ENCODE data around the genes ZDBF2, KLF7, PLEKHM3 and CRYGD.

DNA sequence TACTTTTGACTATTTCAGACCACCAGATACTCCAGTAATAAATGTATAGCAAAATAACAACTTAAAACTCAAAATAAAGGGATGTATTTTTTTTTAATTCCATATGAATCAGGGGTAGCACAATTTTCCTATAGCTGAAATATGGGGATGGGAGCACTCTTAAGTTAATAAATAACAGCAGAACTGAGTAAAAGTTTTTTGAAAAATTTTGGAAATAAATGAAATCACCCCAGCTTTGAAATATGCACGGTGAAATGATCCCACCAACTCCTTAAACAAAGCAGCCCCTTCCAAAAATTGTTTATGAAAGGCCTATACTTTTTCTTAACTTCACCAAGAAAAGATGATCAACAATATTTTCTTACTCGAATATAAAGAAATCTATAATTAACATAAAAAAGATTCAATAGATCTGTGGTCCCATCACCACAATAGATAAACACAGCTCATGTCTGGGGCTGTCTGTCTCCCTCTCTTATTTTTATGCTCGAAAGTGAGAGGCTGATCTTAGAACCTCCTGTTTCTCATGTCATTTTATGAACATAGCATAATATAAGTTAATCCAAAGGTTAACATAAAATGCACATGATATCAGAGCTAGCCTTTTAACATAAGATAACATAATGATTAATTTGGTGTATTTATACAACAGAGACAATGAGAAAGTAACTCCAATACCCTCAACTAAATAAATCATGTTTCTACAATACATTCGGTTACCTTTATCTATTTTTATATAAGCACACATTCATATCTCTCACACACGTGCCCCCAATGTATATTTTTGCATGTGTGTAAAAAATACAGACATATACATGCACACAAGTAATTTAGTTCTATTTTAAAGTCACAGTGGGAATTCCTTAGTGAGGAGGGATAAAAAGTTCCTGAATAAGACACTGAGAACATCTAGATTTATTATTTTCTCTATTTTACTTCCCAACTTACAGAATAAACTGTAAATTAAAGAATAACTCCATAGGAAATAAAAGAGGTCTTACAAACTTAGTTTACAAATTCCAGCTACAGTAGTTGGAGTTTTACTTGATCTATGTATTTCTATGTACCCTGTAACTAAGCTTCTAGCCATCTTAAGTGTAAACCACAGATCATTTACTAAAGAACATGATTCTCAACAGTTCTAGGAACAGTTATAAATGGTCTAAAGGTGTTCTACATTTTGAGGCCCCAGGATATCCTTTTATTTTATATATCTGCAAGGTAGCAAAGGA, 88.4 kb downstream of the INO80D start:
- PRO-cap = no peak
- RAMPAGE, long total RNA = no peak

DNA sequence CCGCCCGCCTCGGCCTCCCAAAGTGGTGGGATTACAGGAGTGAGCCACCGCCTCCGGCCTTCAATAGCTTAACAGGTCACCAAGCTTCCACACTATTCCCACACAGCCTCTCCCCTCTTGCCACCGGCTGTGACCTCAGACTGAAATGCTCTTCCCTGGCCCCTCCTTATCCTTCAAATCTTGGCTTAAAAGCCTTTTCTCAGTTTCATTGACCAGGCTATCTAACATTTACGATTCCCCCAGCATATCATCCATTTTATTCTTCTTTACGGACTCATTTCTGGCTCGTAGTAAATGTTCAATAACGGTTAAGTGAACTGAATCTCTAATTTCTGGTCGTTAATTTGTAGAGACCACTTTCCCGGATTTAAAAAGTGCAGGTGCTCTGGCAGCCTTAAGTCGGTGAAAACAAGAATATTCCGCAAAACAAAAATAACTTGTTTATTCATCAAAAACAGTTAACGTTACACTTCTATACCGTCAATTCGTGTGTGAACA, 992 bp downstream of the NDUFS1 start:
- PRO-cap = no peak
- RAMPAGE, long total RNA = no peak

DNA sequence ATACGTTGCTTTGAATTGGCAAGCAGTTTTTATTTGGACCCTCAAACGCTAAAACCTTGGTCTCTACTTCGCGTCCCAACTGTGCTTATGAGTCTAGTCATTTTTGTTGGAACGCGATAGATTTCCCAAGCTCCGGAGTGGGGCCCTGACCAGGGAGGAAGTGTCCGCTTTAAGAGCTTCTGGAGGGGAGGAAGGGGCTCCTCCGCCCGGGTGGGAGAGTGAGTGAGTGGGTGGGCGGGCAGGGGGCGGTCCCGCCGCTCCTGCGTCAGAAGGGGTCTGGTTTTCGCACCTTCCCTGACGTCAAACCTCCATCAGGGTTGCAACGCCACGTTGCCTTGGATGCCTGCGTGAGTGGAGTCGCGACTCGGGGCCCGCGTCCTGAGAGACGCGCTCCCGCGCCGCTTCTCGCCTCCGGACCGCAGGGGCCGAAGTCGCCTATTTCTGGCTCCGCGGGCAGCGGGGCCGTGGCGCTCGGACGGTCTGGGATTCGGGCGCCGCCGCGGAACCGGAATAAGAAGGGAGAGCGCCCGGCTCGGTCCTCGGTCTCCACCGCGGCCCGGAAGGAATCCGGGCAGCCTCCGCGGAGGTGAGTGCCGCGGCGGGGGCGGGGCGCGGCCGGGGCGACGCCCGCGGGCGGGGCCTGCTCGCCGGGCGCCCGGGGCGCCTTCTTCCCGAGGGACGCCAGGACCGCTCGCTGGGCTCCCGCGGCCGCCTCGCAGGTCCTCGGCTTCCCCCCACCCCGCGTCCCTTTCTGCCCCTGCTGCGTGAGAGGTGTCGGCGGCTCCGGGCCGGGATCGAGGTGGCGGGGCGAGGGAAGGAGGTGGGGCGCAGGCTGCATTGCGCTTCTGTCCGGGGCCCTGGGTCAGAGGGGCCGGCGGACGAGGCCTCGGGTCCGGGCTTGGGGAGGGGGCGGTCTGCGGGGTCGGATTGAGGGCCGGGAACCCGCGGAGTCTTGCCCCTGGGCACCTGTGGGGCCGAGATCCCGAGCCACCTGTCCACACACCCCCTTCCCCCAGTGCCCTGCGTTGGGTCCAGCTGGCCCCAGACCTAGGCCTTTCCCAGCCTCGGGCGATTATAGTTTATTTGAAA, at the start of gene ZDBF2:
Gene ZDBF2, plus strand, starts transcription at position 303 of the 1,089 bp plus-strand sequence.
- PRO-cap = bidirectional peak, plus-strand start at position 328 of the sequence, minus-strand start at position 358 of the sequence; bidirectional peak, plus-strand start at position 650 of the sequence, minus-strand start at position 563 of the sequence
- RAMPAGE, long total RNA = no peak

- PRO-cap = no peak
- RAMPAGE, long total RNA = no peak
Observed at GRCh38 chr2:206526185-206526553, 82.8 kb downstream of the ADAM23 start.

- PRO-cap = no peak
- RAMPAGE, long total RNA = no peak
Observed at GRCh38 chr2:206707243-206707618, 11.0 kb downstream of the DYTN start.

DNA sequence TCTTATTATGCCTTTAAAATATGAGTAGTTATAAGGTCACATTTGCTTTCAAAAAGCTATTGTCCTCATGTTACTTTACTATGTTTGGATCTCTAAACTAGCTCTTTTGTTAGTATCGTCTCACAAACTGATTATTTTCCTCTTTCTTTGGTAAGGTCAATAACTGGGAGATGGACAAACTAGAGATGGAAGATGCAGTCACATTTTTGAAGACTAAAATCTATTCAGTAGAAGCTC, 26.0 kb downstream of the FASTKD2 start:
- PRO-cap = no peak
- RAMPAGE, long total RNA = no peak

- PRO-cap = no peak
- RAMPAGE, long total RNA = no peak
Observed at GRCh38 chr2:207074149-207075155, 91.3 kb downstream of the KLF7 start.

DNA sequence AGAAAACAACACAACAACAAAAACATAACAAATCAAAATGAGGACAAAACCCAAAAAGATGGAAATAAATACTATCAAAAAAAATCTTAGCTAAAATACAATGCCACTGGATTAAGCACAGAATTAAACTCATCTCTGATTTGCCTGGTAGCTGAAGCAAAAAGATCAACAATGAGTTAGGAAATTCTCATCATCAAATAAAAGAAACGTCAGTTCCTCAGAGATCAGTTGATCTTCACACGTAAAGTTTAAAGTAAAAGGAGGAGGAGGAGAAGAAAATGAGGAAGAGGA, 22.7 kb downstream of the KLF7 start:
- PRO-cap = no peak
- RAMPAGE, long total RNA = no peak

DNA sequence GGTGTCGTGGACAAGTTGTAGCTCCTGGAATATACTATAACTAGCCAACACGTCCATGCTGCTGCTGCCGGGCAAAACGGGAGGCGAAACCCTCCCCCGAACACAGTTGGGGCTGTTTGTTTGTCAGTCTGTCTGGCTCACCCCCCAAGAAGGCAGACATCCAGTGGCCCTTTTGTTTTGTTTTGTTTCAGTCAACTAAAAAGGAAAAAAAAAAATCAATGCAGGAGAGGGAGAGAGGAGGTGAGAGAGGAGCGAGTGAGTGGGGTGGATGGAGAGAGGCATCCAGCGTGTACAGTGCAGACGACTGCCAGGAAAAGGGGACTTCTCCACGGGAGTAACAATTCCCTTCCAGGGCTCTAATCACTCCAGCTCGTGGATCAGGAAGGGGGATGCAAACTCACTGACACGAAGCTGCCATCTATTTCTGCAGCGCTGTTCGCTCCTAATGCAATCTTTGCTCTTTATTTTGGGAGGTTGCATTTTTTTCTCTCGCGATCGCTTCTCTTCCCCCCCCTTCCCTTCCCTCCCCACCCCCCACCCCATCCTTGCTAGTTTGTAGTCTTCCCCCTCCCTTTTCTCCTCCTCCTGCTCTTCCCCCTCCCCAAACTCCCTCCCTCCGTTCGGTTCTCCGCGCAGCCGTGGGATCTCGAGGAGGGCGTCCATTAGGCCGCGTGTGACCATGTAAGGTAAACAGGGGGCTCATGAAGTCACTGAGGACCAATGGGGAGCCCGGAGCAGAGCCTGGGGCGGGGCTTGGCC, at the start of gene KLF7:
Gene KLF7, minus strand, starts transcription at position 437 of the 759 bp plus-strand sequence.
- PRO-cap = no peak
- RAMPAGE, long total RNA = no peak

GRCh38 chr2:207229017-207229535, 63.3 kb upstream of the KLF7 start:
- PRO-cap = no peak
- RAMPAGE, long total RNA = no peak

- PRO-cap = no peak
- RAMPAGE, long total RNA = no peak
Observed at GRCh38 chr2:207330761-207331190, 165.0 kb upstream of the KLF7 start.

DNA sequence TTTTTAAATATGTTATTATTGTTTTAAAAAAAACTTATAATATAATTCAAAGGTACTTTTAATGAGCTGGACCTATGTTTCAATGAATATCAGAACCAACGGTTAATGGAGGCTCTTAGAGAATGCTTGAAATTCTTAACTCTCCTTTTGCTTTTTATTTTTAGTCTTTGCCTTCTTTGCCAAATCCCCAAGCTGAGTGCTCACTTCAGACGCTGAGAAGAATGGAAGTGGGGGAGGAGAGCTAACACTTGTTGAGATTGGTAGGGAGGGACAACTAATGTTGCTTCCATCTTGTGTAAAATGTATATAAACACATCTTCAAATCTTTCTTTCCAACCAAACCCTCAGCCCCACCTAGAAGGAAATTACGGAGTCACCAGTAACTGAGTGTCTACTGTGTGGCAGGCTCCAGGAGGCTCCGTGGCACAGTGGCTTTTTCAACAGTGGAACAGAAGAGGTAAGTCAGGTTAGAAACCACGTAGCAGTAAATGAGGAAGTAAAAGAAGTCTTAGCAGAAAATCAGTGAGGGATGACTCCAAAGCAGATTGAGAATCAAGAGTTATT, 45.2 kb upstream of the CREB1 start:
- PRO-cap = no peak
- RAMPAGE, long total RNA = no peak

- PRO-cap = no peak
- RAMPAGE, long total RNA = no peak
Observed at GRCh38 chr2:207524699-207525045, 5.1 kb upstream of the CREB1 start.

DNA sequence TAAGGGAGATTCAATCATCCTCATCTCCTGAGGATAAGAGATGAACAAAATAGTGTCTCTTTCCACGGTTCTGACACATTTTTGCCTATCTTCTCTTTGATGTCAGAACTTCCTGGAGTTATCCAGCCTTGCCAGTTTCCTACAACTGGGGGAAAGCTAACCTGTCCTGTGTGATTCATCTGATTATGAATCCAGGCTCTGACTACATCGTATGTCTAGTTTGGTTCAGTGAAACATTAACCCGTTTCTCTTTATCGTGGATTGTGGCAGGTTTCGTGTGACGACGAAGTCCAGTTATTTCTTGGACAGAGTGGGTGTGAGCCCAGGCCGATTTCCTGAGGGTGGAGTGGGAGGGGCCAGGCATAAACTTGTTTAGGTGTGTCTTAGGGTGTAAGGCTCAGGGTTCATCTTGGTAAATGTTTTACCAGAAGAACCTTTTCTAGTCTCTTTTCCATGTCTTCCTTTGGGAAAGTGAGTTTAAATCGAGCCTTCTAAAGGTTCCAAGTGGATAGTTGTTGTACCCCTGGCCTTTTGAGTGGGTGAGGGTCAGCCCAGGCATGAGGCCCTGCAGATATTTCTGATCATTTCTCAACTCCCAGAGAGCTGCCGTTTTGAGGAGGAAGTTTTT, 50.3 kb upstream of the FZD5 start:
- PRO-cap = no peak
- RAMPAGE, long total RNA = no peak

- PRO-cap = no peak
- RAMPAGE, long total RNA = no peak
Observed at GRCh38 chr2:207845292-207845600, 75.5 kb upstream of the FZD5 start.

- PRO-cap = no peak
- RAMPAGE, long total RNA = no peak
Observed at GRCh38 chr2:207870329-207870796, 100.7 kb upstream of the FZD5 start.

- PRO-cap = no peak
- RAMPAGE, long total RNA = no peak
Observed at GRCh38 chr2:207935856-207936386, 89.4 kb downstream of the PLEKHM3 start.

DNA sequence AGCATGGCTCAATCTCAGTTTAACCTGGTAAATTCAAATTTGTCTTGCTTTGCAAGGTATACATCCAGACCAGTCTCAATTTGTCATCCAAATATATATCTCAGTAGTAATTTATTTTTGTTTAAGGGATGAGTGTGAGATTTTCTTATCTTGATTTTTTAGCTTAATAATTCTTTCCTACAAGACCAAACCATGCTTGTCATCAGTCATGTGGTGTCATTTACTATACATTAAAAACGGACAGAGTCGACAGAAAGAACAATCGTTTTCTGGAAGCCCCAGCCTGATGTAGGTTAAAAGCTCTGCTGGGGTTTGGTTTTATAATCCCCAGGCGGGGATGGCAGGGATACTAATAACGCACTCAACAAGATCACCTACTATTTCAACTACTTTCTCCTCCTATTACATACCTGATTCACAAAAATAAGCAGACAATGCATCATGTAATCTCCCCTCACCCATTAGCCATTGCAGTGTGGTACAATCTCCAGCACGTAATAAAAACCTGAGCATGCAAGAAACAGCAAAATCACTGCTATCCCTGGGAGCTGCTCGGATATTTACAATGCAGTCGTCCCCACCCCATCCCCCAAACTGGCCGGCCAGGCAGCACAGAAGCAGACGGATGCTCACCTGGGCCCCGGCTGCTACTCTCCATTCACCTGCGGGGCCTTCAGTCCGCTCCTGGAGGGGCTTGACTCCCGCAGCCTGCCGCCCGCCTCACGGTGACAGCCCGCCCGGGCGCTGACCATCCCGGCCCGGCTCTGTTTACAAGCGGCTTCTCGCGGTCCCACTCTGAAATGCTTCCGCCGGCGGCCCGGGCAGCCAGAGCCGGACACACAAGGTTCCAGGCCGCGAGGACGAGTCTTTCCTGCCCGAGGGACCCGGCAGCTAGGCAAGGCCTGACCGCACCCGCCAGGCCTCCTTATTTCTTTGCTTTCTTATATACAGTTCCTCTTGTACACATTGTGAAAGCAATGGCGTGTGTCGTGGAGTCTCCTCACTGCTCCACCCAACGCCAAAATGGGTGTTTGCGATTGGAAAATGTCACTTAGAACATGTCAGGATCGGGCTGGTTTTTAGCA, at the start of gene PLEKHM3:
Gene PLEKHM3, minus strand, starts transcription at position 772 of the 1,085 bp plus-strand sequence.
- PRO-cap = bidirectional peak, plus-strand start at position 868 of the sequence, minus-strand start at position 746 of the sequence
- RAMPAGE, long total RNA = no peak

DNA sequence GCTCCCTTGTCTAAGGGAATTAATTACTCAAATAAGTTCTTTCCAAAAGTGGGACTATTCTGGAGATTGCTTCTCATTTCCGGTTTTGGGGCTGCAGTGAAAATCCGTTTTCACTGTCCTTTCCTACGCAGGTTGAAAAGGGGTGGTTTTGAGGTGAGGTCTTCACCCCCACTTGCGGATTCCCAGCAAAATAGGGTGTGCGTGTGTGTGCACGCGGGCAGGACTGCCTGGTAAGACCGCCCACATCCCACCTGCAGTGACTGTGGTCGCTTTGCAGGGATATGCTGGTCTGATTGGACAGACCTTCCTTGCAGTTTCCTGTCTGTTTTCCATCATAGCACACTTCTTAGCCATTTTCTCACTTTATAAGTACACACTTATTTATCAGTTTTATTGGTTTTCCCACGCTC, 519 bp upstream of the PLEKHM3 start:
- PRO-cap = no peak
- RAMPAGE, long total RNA = no peak

DNA sequence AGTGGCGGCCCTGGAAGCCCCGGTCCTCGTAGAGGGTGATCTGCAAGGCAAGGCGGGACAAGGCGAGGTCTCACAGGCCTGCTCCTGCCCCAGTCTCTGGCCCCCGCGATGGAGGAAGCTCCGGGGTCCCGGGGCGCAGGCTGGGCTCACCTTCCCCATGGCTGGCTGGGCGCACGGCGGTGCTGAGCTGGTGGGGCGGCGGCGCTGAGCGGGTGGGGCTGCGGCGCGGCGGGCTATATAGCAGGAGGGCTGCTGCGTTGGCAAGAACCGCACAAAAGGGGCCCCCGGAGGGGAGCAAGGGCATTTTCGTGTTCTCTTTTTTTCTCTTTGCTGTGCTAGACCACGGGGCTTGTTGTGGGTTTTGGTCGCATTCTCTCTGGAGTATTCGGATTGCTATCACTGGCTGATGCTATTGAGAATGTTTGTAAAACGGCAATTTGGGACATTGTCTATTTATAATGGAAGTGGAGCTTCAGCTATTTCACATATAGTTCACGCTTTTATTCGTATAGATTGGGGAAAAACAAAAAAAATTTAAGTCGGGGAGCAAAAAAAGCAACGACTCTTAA, at the start of gene CRYGD:
Gene CRYGD, minus strand, starts transcription at position 210 of the 569 bp plus-strand sequence.
- PRO-cap = no peak
- RAMPAGE, long total RNA = no peak